SK-N-SH (cell line): ENCODE results near the gene NUDT7.

DNA sequence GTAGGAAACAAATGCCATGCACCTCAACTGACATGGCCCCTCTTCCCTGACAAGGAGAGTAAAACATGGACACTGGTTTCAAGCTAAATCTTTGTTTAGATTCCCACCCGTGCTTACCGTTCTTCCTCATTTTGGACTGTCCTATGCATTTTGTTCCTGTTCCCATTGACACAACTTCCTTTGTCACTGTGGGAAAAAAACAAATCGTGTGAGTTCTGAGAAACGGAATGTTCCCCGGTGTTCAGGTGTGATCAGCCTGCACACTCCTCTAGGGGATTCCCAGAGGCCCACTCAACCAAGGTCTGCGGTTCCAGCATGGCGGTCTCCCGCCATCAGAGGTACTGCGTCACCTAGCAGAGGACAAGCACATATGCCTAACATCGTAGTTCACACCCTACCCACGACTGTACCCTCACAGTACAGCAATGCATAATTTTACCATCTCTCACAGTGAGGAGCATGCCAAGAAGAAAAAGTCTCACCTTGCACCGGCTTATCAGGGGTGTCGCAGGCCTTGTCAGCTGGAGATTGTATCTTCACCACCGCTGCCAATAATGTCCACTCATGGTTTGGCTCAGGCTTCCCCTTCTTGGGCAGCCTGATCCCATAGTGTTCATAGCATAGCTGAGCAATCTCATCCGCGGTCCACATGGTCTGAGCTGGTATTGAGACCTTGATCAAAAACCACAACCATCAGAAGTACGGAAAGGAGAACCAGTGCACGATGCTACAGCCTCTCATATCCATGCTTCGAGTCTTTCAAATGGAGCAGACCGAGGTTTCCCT is 2.7 kb downstream of the ADAT1 start:
- RRBS = no CpG with 5 or more reads among the region's 20 CpGs
CAGE:
- cytosol, long polyA plus RNA = no peak
- long polyA plus RNA = no peak
- nucleus, long polyA plus RNA = no peak

- RRBS = 2% methylated on average over 24 of the region's 86 CpGs
CAGE:
- cytosol, long polyA plus RNA = no peak
- long polyA plus RNA = no peak
- nucleus, long polyA plus RNA = no peak
Measured at GRCh38 chr16:75647917-75648832, 602 bp downstream of the TERF2IP start.

DNA sequence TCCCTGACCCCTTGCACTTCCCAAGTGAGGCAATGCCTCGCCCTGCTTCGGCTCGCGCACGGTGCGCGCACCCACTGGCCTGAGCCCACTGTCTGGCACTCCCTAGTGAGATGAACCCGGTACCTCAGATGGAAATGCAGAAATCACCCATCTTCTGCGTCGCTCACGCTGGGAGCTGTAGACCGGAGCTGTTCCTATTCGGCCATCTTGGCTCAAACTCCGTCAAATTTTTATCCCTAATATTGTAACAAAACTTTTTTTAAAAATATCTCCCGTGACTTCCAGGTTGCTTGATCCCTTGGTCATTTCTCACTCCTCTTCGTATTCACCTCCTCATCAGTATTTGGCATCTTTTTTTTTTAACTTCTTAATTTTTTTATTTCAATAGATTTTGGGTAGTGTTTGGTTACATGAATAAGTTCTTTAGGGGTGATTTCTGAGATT is 101.5 kb upstream of the CPHXL start:
- RRBS = no CpG with 5 or more reads among the region's 16 CpGs
CAGE:
- cytosol, long polyA plus RNA = no peak
- long polyA plus RNA = no peak
- nucleus, long polyA plus RNA = no peak

DNA sequence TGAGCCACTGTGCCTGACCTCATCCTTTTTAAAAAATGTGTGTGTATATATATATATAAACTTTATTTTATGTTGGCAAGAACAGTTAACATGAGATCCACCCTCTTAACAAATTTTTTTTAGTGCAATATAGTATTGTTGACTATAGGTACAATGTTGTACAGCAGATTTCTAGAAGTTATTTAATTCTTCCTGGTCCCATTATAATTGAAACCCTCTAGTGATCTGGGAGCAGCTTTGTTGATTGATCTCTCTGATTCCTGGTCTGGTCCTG is 254.2 kb upstream of the CNTNAP4 start:
CAGE:
- cytosol, long polyA plus RNA = no peak
- long polyA plus RNA = no peak
- nucleus, long polyA plus RNA = no peak

DNA sequence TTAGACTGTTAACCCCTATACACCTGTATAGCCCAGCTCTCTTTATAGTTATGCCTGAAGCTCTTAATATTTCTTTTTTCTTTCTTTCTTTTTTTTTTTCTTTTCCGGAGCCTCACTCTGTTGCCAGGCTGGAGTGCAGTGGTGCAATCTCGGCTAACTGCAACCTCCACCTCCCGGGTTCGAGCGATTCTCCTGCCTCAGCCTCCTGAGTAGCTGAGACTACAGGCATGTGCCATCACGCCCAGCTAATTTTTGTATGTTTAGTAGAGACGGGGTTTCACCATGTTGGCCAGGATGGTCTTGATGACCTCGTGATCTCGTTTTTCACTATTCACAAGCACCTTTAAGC is 15.8 kb downstream of the CNTNAP4 start:
- RRBS = no CpG with 5 or more reads among the region's 9 CpGs
CAGE:
- cytosol, long polyA plus RNA = no peak
- long polyA plus RNA = no peak
- nucleus, long polyA plus RNA = no peak

GRCh38 chr16:77236094-77236521 is 36.9 kb downstream of the SYCE1L start:
- RRBS = no CpG with 5 or more reads among the region's 21 CpGs
CAGE:
- cytosol, long polyA plus RNA = no peak
- long polyA plus RNA = no peak
- nucleus, long polyA plus RNA = no peak

- RRBS = no CpG with 5 or more reads among the region's 2 CpGs
CAGE:
- cytosol, long polyA plus RNA = no peak
- long polyA plus RNA = no peak
- nucleus, long polyA plus RNA = no peak
Measured at GRCh38 chr16:77663686-77664045, 58.6 kb upstream of the NUDT7 start.

DNA sequence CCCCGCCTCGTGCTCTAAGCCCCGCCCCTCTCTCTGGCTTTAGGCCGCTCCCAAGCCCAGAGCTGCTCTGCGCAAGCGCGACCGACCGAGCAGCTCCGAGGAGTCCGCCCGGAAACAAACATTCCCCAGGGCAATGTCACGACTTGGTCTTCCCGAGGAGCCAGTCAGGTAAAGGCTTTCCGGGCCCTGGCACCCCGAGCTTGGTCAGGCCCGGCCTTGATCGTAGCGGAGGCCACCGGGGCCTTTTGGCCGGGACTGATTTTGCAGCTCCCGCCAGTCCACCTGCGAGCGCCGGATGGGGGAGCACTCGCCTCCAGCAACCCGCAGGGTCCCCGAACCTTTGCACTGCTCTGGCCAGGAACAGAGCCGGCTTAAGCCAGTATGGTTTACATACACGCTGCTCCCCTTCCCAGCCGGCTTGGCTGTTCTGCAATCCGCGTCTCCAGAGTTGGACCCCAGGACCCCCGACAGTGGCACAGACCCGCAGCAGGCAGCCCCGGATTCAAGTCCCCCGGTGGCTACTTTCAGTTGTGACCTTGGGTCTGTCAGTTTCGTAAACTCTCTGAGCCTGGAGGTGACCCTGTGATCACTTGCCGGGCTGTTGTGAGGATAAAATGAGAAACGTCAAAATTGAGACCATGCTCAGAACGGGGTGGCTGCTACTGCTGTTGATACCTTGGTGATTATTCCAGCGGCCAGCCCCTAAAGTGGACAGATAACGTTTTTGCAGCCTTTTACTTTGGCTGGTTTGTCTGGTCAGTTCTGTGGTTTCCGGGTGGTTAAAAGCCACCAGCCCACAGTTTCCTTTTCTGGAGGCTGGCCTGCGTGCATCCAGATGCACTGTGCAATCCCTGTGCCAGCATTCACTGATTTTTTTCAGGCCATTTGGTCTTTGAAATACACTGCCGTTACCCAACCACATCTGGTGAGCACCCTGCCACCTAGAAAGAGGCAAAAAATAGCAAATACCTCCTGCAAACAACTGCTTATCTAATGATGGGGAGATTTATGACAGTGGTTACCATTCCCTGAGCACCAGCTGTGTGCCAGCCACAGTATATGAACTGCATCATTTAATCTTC is at the start of gene NUDT7:
Gene NUDT7 (plus strand): TSS at position 65 of the 1,082 bp plus-strand sequence.
- RRBS = 2% methylated on average over 19 of the region's 46 CpGs
CAGE:
- cytosol, long polyA plus RNA = start-site peak on the plus strand centred at position 73 of the sequence, 16 bp wide, 26 and 47 reads in 2 replicates
- long polyA plus RNA = start-site peak on the plus strand centred at position 79 of the sequence, 28 bp wide, 80 and 39 reads in 2 replicates
- nucleus, long polyA plus RNA = no peak

DNA sequence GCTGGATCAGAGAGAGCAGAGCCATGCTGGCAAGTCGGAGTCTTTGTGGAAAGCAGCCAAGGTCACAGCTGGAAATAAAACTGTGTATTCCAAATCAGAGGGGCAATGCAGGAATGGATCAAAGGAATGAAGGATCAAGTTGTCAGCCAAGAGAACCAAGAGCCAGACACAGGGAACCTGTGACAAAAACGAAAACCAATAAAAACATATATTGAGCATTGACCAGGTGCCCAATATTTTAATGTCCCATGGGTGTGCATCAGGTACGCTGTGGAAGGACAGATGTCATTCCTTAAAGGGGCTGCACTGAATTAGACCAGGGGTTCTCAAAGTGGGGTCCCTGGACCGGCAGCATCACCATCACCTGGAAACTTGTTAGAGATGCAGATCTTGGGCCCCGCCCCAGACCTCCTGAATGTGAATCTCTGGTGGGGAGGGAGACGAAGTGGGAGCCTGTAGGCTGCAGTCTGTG is 596.2 kb downstream of the WWOX start:
- RRBS = no CpG with 5 or more reads among the region's 6 CpGs
CAGE:
- cytosol, long polyA plus RNA = no peak
- long polyA plus RNA = no peak
- nucleus, long polyA plus RNA = no peak

DNA sequence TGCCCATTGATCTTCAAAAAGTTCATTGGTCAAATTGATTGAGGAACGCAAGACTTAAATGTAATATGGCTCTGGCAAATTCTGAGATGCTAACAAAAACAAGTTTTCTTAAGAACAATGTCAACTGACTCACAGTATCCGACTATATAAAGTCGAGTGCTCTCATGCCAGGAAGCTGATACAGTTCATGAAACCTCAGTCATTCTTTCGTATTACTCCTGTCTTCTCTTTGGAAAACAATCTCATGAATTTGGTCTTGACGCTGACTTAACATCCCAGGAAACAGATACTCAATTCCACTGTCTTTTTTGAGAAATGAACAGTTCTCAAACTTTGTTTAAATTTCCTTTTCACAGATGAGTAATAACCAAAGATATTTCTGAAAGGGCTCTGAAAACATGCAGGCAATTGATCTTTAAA is 704.8 kb downstream of the MAF start:
- RRBS = no CpG with 5 or more reads among the region's 5 CpGs
CAGE:
- cytosol, long polyA plus RNA = no peak
- long polyA plus RNA = no peak
- nucleus, long polyA plus RNA = no peak

DNA sequence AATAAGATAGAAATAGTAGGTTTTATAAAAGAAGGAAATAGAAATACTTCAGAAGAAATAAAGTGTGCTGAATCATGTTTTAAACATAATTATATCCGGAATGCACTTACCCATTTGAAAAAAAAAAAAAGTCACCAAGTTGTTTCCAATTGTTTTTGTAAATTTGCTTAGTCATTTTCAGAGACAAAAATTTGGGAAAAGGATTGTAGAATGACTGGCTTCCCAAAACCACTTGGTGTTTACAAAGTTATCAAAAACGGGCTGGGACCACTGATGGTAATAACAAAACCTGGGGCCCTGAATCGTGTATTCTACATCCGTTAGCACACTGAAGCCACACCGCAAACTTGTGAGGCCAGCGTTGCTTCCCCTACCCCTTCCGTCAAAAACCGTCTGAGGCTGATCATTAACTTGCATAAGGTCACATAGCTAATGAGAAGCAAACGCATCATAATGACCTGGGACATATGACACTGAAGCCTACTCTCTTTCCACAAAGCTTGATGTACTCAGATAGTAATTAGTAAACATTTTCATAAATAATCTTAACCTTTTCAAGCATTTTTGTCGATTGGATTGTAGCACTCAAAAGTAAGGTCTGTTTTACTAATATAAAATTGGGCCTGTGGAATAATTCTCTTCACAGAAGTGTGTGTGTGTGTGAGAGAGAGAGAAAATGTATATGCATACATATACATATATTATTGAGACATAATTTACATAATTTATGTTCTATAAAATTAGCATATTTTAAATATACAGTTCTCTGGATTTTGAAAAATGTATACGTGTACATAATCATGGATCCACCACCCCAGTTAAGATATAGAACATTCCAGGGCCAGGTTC is 704.2 kb downstream of the MAF start:
- RRBS = no CpG with 5 or more reads among the region's 11 CpGs
CAGE:
- cytosol, long polyA plus RNA = no peak
- long polyA plus RNA = no peak
- nucleus, long polyA plus RNA = no peak

GRCh38 chr16:79587852-79588344 is 12.6 kb downstream of the MAF start:
- RRBS = no CpG with 5 or more reads among the region's 10 CpGs
CAGE:
- cytosol, long polyA plus RNA = no peak
- long polyA plus RNA = no peak
- nucleus, long polyA plus RNA = no peak

DNA sequence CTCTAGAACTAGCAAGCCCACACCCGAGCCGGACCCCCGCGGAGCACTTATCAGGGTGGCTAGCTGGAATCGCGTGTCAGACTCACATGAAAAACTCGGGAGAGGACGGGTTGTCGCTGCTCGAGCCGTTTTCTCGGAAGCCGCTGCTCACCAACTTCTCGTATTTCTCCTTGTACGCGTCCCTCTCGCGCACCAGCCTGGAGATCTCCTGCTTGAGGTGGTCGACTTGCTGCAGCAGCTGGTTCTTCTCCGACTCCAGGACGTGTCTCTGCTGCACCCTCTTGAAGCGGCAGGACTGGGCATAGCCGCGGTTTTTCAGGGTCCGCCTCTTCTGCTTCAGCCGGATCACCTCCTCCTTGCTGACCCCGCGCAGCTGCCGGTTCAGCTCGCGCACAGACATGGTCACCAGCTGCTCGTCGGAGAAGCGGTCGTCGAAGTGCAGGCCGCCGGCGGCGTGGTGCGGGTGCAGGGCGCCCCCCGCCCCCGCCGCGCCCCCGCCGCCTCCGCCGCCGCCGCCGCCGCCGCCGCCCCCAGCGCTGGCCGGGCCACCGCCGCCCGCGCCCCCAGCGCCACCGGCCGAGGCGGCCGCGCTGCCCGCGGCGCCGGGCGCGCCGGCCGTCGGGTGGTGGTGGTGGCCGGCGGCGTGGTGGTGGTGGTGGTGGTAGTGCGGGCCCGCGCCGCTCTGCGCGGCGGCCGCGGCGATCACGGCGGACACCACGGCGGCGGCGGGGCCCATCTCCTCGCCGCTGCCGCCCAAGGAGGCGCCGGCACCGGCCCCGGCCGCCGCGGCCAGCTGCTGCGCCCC is 1.6 kb downstream of the MAF start:
- RRBS = 3% methylated on average over 15 of the region's 107 CpGs
CAGE:
- cytosol, long polyA plus RNA = no peak
- long polyA plus RNA = no peak
- nucleus, long polyA plus RNA = no peak

- RRBS = no CpG with 5 or more reads among the region's 14 CpGs
CAGE:
- cytosol, long polyA plus RNA = no peak
- long polyA plus RNA = no peak
- nucleus, long polyA plus RNA = no peak
Measured at GRCh38 chr16:79602056-79602508, 1.5 kb upstream of the MAF start.

DNA sequence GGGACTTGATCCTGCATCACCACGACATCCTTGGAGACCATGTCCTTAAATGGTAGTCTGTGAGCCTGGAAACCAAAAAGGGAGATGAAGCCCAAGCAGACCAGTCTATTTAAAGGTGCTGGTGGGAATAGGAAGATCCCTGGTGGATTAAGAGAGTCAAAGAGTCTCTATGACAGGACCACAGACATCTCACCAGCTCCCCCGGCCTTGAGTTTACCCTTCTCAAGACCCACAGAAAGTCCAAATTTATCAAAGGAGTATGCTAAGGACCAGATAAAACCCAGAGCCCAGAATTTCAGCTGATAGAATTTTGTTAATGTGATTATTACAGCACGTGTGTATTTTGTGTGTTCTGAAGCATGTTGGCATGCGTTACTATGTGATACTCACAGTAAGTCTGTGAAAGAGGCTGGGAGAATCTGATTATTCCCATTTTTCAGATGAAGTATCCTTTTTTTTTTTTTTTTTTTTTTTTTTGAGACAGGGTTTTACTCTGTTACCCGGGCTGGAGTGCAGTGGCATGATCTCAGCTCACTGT is 33.0 kb upstream of the DYNLRB2 start:
- RRBS = no CpG with 5 or more reads among the region's 5 CpGs
CAGE:
- cytosol, long polyA plus RNA = no peak
- long polyA plus RNA = no peak
- nucleus, long polyA plus RNA = no peak

DNA sequence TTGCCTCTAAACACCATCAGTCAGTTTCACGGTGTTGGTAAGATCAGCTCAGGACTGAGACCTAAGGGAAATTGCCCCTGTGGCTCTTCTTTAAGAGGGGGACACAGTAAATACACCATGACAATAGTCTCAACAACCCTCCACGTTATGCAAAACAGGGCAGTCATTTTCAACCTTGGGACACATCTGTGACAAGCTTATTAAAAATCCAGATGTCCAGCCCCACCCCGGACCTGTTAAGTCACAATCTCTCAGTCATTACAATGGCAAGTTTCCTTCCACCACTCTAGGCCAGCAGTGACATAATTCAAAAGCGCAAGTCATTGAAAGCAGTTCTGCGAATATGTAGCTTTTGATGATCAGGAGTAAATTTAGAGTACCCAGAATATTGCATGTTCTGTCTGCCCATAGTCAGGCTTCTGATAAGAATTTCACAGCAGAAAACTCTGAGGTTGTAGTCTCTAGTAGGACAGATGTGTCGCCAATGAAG is 1.3 kb downstream of the ATMIN start:
- RRBS = no CpG with 5 or more reads among the region's 6 CpGs
CAGE:
- cytosol, long polyA plus RNA = no peak
- long polyA plus RNA = no peak
- nucleus, long polyA plus RNA = no peak

- RRBS = no CpG with 5 or more reads among the region's 7 CpGs
CAGE:
- cytosol, long polyA plus RNA = no peak
- long polyA plus RNA = no peak
- nucleus, long polyA plus RNA = no peak
Measured at GRCh38 chr16:81096765-81097334, 655 bp upstream of the GCSH start.

GRCh38 chr16:81266648-81266909 is 28.1 kb downstream of the BCO1 start:
- RRBS = no CpG with 5 or more reads among the region's 4 CpGs
CAGE:
- cytosol, long polyA plus RNA = no peak
- long polyA plus RNA = no peak
- nucleus, long polyA plus RNA = no peak

DNA sequence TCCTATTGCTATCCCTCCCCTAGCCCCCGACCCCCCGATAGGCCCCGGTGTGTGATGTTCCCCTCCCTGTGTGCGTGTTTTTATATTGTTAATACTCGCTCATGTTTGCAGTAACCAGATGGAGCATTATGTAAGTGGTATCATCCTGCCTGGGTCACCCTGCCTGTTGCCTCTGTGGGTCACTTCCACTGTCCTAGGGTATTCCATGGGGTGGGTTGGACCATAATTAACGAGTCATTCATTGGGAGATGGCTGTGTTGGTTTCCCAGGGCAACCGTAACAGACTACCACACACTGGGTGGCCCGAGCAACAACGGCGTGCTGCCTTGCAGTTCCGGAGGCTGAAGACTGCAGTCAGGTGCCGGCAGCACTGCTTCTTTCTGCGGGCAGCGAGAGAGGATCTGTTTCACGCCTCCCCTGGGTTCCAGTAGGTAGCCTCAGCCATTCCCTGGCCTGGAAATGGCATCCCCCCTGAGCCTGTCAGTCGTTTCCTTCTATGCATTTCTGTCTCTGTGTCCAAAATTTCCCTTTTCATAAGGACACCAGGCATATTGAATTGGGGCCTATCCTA is 28.9 kb upstream of the CMIP start:
- RRBS = no CpG with 5 or more reads among the region's 16 CpGs
CAGE:
- cytosol, long polyA plus RNA = no peak
- long polyA plus RNA = no peak
- nucleus, long polyA plus RNA = no peak

DNA sequence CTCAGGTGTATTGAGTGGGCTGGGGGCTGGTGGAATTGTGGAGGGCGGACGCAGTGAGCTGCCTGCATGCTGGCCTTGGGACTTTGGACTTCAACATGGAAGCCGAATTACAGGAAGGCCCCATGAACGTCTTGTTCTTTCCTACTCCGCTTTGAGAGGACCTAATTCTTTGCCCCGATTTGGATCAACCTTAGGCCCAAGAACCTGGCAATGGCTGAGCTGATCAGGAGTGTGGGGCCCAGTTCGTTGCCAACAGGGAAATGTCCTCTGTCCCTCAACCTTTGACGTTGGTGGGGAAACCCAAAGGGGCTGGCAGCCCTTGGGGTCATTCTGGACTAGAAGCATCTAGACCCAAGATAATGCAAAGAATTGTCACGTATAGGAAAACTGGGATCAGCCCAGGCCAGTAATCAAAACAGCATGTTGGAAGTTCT is 24.3 kb downstream of the CMIP start:
- RRBS = no CpG with 5 or more reads among the region's 9 CpGs
CAGE:
- cytosol, long polyA plus RNA = no peak
- long polyA plus RNA = no peak
- nucleus, long polyA plus RNA = no peak